ENCODE data around the gene SNPH.

DNA sequence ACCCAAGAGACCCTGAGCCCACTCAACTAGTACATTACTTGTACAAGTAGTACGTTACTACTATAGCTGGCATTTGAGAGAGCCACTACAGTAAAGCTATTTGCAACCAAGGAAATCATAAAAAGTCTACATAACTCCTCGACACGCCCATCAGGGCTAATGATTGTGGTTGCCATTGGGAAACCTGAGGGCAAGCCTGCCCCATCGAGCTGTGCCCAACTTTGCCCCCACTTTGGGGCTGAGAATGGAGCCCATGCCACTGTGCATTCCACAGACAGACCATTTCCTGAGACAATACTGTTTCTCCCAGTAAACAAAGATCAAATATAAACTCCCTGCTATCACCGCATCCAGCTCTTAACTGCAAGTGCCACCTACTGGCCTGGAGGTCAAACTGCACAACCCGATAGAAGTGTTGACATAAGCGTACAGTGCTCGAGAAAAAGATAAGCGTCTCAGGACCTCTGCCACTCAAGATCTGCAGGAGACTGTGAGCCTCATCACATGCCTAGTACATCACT, 4.8 kb upstream of the DEFB126 start:
- PRO-cap, result no peak
- RRBS, result no CpG with 5 or more reads among the region's 9 CpGs

DNA sequence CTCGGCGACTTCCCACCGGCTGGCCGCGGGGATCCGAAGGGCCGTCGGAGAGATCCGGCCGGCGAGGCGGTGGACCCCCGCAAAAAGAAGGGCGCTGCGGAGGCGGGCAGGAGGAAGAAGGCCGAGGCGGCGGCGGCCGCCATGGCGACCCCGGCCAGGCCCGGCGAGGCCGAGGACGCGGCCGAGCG, 366 bp downstream of the ZCCHC3 start:
- PRO-cap, result no peak
- RRBS, result 2% methylated on average over 26 of the region's 30 CpGs

- PRO-cap, result no peak
- RRBS, result no CpG with 5 or more reads among the region's 9 CpGs
Measured at GRCh38 chr20:327731-328137, 2.4 kb downstream of the SOX12 start.

DNA sequence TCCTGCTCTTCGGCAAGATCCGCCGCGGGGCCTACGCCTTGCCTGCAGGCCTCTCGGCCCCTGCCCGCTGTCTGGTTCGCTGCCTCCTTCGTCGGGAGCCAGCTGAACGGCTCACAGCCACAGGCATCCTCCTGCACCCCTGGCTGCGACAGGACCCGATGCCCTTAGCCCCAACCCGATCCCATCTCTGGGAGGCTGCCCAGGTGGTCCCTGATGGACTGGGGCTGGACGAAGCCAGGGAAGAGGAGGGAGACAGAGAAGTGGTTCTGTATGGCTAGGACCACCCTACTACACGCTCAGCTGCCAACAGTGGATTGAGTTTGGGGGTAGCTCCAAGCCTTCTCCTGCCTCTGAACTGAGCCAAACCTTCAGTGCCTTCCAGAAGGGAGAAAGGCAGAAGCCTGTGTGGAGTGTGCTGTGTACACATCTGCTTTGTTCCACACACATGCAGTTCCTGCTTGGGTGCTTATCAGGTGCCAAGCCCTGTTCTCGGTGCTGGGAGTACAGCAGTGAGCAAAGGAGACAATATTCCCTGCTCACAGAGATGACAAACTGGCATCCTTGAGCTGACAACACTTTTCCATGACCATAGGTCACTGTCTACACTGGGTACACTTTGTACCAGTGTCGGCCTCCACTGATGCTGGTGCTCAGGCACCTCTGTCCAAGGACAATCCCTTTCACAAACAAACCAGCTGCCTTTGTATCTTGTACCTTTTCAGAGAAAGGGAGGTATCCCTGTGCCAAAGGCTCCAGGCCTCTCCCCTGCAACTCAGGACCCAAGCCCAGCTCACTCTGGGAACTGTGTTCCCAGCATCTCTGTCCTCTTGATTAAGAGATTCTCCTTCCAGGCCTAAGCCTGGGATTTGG, 11.5 kb upstream of the RBCK1 start:
- PRO-cap, result no peak
- RRBS, result no CpG with 5 or more reads among the region's 18 CpGs

DNA sequence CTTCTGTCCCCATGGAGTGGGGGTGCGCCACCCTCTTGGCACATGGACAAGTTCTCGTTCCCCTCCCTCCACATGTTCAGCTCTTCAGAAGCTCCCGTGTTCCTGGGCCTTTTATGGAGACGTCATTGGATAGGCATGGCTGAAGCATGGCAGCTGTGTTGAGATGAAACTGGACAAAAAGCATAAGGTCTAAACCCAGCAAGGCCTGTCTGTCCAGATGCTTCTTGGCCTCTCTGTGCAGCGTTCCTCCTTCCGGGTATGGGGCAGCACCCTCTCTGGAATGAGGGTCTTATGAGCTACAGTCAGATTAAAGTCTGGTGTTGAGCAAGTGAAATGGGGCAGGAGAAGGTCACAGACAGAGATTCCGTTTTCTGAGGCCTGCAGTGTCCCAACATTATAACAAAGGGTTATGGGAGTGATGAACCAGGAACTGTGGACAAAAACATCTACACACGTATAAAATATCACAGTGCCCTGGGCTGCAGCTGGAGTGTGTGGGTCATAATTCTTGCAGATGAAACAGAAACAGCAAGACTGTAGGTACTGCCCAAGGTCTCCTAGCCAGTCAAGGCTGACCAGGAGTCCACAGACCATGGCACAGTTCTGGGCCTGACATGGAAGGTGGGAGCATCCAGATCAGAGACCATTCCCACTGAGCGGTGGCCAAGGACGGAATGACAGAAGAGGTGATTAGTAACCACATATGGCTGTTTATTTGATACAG, 26.6 kb downstream of the TBC1D20 start:
- PRO-cap, result no peak
- RRBS, result no CpG with 5 or more reads among the region's 10 CpGs

DNA sequence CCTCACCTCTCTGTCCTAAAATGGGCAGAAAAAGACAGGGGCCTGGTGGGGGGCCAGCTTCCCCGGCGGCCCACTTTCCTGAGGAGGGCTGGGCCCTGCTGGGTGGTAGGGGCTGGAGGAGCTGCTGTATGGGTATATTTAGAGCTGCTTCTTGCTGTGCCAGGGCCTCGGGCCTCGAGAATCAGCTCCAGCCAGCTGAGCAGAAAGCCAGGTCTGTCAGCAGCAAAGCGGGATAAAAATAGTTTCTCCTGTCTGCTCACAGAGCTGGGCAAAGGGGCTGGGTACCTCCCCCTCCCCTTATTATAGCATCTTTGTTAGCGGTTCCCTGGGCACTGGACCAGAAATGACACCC, 6.1 kb downstream of the SCRT2 start:
- PRO-cap, result no peak
- RRBS, result no CpG with 5 or more reads among the region's 6 CpGs

- PRO-cap, result no peak
- RRBS, result 54% methylated on average over 4 of the region's 15 CpGs
Measured at GRCh38 chr20:699714-700496, 24.3 kb upstream of the SCRT2 start.

DNA sequence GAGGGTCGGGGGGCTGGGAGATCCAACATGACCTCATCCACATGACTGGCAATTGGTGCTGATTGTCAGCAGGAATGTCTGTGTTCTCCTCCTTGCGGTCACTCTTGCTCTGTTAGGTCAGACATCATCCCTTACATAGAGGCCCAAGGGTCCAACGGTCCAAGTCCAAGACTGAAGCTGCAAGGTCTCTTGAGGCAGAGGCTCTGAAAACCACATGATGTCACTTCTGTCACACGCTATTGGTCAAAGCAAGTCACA, 17.6 kb downstream of the SLC52A3 start:
- PRO-cap, result no peak
- RRBS, result no CpG with 5 or more reads among the region's 4 CpGs

GRCh38 chr20:845313-845966, 11.9 kb downstream of the FAM110A start:
- PRO-cap, result no peak
- RRBS, result 47% methylated on average over 16 of the region's 38 CpGs

- PRO-cap, result no peak
- RRBS, result no CpG with 5 or more reads among the region's 1 CpG
Measured at GRCh38 chr20:949423-949837, 33.3 kb upstream of the ANGPT4 start.

- PRO-cap, result bidirectional peak, plus-strand start at chr20:1118652, minus-strand start at chr20:1118467
- RRBS, result 1% methylated on average over 10 of the region's 19 CpGs
Measured at GRCh38 chr20:1118256-1118533, 207 bp upstream of the PSMF1 start.

DNA sequence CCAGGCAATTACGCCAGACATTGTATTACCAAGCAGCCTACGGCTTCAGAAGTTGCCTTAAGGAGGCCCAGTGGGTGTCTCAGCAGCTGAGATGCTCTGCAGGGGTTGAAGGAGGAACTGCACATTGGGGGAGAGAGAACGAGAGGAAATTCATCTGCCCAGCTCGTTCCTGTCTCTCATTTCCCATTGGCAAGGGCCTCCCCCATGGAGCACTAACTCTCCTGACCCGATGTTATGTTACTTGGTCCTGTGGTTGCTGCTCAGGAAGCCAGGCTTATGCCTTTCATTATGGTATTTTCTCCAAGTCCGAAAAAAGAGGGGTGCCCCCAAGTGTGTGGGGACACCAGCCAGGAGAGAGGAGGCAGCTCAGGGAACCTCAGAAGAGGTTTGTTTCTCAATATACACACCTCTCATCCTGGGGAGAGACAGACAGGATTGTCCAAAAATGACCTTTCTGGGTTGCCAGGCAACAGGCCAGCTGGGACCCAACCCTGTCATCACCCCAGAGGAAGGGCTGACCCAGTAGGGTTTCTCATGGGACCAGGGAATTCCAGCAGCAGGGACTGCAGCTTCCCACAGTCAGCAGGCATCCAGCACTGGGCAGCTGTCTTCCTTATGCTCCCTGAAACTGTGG, 1.1 kb downstream of the C20orf202 start:
- PRO-cap, result no peak
- RRBS, result no CpG with 5 or more reads among the region's 6 CpGs

DNA sequence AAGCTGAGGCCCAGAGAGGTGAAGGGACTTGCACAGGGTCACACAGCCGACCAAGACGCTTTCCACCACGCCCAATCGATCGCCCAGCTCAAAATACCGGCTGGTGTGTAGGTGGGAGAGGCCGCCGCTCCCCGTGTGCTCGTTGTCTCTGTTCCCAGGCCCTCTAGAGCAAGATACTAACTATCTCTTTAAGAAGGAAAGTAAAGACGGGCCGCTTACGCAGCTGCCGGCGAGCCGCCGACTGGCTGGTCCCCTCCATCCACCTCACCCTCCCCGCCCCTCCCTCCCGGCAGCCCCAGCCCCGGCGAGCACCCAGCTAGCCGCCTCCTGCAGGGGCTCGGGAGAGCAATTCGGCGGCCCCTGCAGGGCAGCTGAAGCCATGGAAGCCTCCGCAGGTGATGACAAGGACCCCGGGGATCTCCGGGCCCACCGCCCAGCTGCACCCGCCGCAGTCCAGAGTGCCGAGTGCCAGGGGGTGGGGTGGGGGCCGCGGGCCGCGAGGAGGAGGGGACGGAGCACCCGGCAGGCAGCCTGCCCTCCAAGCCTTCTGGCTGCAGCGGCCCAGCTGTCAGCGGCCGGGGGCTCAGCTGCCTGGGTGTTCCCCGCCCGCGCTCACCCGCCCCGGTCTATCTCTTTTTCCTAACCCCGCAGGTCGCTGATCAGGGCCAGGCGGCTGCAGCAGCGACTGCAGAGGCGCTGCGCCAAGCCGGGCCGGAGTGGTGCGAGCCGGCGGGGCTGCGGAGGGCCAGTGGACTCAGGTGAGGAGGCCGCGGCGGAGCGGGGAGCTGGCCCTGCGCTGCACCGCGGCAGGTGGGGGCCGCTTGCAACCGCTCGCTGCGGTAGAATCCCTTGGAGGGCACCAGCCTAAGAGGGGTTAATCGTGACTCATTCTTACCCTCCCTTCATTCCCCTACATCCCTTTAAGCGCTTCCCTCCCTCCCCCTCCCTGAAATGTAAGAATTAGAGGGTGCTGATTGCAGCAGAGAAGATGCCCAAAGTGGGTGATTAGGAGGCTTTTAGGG, at the start of gene SNPH:
TSS of gene SNPH (plus strand) at position 292 of the 1,022 bp plus-strand sequence.
- PRO-cap, result bidirectional peak, plus-strand start at position 292 of the sequence, minus-strand start at position 165 of the sequence
- RRBS, result 2% methylated on average over 41 of the region's 71 CpGs

DNA sequence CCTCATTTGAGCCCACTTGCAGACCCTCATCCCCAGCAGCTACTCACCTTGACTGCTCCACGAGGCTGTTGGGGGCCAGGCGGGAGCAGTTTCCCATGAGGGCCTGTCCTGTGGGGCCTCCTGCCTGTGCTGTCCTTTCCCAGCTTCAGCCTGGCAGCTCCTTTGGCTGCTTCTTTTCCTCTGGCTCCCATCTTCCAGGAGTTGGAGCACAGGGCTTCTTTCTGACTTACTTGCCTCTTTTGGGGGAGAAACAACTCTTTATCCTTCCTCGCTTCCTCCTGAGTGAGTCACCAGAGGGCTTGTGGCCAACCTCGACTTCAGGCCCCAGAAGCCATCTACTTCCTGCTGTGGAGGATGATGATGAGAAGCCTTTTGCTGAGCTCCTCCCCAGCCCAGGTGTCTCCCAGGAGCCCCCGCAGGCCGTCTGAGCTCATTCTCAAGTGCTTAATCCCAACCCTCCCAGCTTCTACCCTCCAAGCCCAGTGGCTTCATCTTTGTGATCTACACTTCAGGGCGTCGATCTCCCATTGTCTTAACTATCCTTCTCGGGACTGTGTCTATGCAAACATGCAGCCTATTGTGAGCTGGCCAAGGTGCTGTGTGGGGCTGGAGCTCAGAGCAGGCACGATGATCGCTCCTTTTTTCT, 28.0 kb downstream of the SDCBP2 start:
- PRO-cap, result no peak
- RRBS, result no CpG with 5 or more reads among the region's 11 CpGs

DNA sequence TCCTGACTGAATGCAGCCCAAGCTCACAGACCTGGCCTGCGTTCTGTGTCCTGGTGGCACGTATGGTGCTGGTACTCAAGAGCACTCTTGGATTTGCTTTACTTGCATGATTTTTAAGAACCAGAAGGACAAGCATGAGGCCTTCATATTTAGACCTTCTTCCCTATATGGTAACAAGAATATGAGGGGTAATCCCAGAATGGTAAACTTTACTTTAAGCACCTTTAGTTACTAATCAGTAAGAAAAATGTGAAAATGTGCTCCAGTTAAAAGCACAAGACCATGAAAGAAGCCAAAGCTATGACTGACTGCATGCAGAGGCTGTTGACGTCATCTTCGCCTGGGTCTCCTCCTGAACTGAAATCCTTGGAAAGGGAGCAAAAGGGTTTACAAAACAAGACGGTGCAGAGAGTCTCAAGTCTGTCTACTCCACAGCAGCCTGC, 10.3 kb downstream of the FKBP1A start:
- PRO-cap, result no peak
- RRBS, result no CpG with 5 or more reads among the region's 5 CpGs

DNA sequence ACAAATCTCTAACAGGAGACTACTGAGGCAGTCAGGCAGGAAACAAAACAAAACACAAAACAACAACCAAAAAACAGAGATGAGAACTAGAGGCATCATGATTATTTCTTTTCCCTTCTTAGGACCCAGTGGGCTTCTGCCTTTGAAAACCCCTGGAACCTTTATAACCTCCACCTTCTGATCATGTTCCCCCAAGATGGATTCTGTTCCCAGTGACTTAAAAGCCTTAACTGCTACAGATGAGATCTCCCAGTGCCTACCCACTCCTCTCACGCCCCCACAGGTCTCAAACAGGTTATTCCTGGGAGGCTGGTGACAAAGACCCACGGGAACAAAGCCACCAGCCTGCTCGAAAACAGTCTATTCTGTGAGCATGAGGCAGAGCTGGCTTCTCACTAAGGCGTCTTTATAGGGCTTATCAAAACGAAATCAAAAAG, 2.4 kb downstream of the FKBP1A start:
- PRO-cap, result no peak
- RRBS, result no CpG with 5 or more reads among the region's 5 CpGs

- PRO-cap, result no peak
- RRBS, result no CpG with 5 or more reads among the region's 6 CpGs
Measured at GRCh38 chr20:1536764-1537147, 20.7 kb downstream of the SIRPD start.

DNA sequence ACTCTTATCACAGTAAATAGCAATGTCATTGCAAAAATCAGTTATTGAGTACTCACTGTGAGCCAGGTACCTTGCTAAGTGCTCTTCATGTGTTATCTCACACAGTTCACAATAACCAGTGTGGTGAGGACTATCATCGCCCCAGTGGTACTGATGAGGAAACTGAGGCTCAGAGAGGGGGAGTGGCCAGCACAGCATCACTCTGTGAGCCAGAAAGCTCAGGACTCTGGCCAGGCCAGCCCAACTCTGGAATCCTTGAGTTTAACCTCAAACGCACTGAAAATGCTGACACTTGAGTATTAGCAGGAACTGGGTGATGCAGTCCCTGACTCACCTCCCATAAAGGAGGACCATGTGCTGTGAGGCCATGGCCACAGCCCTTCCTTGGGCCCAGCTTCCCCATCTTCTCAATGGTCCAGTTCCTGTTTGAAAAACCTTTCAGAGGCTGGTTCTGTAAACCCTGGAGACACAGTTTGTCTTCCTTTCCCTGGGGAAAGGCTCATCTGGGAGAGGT, 74.6 kb upstream of the SIRPA start:
- PRO-cap, result no peak
- RRBS, result no CpG with 5 or more reads among the region's 2 CpGs

GRCh38 chr20:1827794-1828457, 67.3 kb upstream of the SIRPA start:
- PRO-cap, result no peak
- RRBS, result 63% methylated on average over 5 of the region's 13 CpGs

GRCh38 chr20:1895622-1896159, 484 bp downstream of the SIRPA start:
- PRO-cap, result no peak
- RRBS, result 12% methylated on average over 3 of the region's 16 CpGs

All from kidney (tissue), 2 donors.